ENCODE data around the gene ARHGAP25.

DNA sequence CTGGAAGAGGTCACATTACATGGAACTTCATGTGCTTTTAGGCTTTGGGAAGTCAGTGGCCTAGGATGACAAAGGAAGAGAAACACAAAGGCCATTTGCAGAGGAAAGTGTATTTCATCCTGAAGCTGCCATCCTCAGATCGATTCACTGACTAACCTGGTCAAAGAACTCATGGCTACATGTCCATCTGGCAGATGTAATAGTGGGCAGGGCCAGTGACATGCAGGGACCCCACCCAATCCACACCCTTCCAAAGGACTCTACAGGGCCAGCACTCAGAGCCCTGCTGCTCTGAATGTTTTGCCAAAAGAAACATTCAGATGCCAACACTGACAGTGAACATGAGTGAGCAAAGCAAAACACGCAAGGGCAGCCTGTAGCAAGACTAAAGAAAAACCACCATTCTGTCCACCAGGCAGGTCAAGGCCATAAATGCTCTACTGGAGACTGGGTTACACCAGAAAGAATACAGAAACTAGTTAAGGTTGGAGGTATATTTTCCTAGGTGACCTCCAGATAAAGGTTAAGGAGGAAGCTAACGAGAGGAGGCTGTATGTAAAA is 176.0 kb downstream of the ETAA1 start:
- PRO-cap: no peak

DNA sequence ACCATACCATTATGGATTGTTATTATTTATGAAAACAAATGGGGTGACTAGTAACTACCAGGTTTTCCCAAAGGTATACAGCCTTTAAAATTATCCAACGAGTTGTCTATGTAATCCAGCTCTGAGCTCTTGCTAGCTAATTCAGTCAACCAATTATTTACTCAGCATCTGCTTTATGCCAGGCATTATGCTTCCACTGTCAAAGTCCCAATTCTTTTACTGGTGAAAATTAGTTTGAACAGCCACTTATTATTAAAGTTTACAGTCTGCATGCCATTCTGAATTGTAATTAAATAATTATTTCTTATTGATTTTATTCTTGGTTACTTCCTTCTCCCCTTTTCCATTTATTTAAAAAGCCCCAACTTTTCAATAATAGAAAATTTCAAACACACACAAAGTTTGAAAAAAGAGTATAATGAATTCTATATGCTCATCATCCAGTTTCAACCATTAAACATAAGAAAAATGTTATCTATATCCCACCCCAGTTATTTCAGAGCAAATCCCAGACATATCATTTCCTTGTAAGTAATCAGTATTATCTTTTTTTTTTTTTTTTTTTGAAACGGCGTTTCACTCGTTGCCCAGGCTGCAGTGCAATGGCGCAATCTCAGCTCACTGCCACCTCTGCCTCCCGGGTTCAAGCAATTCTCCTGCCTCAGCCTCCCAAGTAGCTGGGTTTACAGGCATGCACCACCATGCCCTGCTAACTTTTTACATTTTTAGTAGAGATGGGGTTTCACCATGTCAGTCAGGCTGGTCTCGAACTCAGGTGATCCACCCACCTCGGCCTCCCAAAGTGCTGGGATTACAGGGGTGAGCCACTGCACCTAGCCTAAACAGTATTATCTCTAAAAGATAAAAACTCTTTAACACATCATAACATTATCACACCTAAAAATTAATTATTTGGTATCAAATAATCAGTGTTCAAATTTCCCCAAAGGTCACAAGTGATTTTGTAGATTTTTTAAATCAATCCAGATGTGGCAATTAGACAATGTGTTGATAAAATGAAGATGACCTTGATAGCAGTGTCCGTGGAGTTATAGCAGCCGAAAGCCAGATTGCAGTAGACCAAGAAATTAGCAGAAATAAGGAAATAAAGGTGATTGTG is 47.3 kb downstream of the PPP3R1 start:
- PRO-cap: no peak

DNA sequence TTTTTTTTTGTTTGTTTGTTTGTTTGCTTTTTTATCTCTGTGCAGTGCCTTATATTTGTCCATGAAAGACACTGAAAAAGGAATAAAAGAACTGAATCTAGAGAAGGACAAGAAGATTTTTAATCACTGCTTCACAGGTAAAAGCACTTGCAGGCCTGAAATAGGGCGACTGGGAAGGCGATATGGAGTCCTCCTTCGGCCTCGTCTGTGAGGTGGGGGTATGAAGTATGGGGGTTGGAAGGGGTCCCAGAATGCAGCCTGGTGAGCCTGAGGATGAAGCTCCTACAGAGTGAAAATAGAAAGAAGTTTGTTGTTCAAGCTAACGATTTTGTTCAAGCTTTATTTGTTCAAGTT is 17.4 kb downstream of the PLEK start:
- PRO-cap: no peak

- PRO-cap: no peak
These were observed 49.2 kb downstream of the FBXO48 start for GRCh38 chr2:68417905-68418279.

GRCh38 chr2:68420130-68420560 is 46.9 kb downstream of the FBXO48 start:
- PRO-cap: no peak

- PRO-cap: no peak
These were observed 48.6 kb upstream of the PROKR1 start for GRCh38 chr2:68594629-68595426.

DNA sequence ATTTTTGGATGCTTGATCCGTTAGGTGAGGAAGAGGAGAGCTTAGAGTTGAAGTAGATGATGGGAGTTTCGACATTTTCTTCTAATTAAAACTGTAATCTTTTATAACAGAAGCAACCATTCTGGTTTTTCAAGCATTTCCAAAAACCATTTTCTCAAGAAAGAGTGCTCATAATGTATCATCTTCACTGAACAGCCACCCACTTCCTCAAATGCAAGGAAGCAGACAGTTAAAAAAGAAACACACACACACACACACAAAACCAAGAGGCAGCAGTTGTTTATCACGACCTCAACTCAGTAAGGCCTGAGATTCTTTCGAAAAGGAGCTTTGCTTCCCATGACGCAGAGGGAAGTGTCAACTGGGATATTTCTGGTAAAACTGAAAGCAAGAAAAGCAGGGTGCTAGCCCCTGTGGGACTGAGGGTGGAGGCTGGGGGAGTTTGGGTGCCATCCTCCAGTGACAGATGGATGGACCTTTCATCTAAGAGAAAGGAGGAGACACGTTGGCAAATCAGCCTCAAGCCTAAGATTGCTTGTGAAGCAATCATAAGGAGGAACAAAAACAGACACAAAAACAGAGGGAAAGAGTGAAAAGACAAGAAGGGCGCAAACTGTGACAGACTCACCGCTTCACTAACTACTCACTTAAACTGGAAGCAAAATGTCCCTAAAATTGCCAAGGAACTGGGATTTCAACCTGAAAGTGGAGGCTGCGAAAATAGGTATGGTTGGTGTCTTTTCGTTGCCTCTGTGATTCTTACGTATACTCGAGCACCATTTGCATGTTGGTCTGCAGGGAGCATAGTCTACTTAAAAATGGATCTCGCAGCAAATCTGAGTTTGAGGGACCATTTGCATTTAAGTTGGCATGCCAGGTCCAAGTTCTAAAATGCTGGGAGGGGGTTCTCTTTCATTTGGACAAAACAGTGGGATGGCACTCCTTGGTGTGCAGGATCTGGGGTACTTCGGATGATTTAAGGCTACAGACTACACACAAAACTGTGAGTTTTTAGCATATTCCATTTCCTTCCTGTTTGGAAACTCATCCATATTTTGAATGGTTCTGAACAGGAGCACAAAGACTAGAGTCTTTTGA is at the start of gene ARHGAP25:
Gene ARHGAP25 (plus strand): TSS at position 275 of the 1,098 bp plus-strand sequence.
- PRO-cap: bidirectional peak, plus-strand start at position 422 of the sequence, minus-strand start at position 206 of the sequence; unidirectional peak, plus-strand start at position 579 of the sequence; bidirectional peak, plus-strand start at position 841 of the sequence, minus-strand start at position 754 of the sequence

DNA sequence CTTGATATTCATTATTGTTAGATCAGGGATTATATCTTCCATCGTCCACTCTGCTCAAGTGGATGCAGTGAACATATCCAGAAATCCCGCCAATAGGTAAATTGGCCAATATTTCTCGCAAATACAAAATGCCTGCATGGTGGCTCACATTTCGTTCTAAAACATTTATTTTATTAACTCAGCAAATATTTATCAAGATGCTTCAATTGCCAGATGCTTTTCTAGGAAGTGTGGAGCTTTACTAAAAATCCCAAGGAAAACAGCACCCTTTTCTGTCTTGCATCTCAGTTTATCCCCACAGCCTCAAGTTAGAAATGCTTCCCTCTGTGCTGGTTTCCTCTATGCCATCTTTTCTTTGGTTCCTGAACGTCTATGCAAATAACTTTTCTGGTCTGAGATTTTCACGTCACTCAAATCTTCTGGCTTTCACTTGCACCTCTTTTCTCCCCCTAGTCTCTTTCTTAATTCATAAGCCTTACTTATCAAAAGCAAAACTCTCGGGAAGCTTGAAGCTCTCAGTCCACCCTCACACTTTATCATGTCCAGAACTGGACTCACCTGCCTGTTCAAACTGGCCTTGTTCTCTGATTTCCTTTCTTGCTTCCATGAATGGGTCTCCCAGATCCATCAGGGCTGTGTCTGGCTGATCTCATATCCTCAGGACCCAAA is 33.8 kb downstream of the ARHGAP25 start:
- PRO-cap: no peak

DNA sequence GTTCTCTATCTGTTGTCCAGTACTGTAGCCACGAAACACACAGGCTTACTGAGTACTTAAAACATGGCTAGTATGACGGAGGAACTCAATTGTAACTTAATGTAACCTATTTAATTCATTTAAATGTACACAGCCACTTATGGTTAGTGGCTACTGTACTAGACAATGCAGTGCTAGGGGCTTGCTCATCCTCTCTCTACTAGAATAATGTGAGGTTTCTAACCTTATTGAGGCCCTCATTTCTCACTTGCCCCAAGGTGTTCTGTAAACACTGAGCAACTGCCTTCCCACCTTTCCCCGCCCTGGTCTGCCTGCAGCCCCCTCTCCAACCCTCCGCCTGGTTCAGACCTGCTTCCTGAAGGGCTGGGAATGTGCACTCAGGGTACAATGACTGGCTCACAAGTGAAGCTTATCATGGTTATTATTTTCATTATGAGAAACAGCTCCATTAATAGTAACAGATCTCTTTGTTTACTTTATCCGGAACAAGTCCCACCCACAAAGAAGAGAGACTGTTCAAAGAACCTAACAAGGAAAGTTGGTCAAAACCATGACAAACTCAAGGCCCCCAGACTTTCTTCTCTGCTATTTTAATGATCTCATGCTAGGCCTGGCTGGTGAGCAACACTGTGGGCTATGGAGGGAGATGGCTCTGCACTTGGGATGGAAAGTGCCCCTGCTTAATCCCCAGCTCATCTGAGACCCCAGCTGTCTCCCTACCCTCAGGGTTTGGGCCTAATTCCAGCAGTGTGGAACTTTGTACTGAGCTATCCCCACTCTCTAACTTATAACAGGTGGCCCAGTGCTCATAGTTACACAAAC is 36.6 kb downstream of the ARHGAP25 start:
- PRO-cap: no peak

- PRO-cap: no peak
These were observed 55.0 kb downstream of the ARHGAP25 start for GRCh38 chr2:68789576-68789997.

DNA sequence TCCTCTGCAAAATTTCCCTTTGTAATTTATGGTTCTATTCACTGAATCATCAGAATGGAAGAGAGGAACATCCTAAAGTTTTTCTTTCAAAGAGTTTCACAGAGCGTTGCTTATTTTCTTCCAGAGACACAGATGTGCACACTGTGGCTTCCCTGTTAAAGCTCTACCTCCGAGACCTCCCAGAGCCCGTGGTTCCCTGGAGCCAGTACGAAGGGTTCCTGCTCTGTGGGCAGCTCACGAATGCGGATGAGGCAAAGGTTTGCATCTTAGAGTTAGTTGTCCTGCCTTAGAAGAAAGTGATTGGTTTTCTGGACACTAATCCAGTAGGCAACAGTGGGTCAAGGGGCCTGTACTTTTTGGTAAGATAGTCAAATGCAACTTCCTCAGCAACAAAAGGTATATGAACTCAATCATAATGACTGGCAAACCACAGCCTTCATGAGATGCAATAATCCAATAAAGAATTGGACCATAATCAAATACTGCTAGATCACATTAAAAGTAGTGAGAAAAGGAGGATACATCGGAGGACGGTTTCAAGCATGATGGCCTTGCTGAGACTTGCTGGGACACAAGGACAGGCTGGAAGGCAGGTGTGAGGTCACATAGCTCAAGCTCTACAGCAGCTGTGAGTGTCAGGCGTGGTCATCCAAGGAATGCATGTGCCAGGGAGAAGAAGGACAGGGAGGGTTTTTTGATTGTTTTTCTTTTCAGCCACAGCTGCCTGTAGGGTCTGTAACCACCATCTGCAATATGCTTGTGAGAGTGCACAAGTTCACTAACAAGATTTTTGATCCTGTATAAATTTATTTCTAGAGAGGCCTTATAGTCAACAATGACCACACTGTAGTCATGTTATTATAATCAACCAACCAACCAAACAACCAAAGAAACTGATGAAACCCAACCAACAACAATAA is 57.8 kb downstream of the BMP10 start:
- PRO-cap: no peak

GRCh38 chr2:68907967-68908853 is 37.0 kb upstream of the BMP10 start:
- PRO-cap: no peak

- PRO-cap: bidirectional peak, plus-strand start at chr2:69082755, minus-strand start at chr2:69082676
These were observed 69.6 kb downstream of the ANTXR1 start for GRCh38 chr2:69082474-69083107.

GRCh38 chr2:69177079-69177763 is 164.2 kb downstream of the ANTXR1 start:
- PRO-cap: bidirectional peak, plus-strand start at chr2:69177678, minus-strand start at chr2:69177550

DNA sequence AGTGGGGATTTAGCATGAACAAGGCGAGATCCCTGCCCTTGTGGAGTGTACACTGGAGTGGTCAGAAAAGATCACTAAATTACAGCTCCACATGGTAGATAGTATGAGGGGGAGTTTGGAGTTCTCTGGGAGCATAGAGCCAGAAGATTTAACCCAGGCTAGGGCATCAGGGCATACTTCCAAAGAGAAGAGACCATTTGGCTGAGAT is 182.1 kb downstream of the GFPT1 start:
- PRO-cap: no peak

DNA sequence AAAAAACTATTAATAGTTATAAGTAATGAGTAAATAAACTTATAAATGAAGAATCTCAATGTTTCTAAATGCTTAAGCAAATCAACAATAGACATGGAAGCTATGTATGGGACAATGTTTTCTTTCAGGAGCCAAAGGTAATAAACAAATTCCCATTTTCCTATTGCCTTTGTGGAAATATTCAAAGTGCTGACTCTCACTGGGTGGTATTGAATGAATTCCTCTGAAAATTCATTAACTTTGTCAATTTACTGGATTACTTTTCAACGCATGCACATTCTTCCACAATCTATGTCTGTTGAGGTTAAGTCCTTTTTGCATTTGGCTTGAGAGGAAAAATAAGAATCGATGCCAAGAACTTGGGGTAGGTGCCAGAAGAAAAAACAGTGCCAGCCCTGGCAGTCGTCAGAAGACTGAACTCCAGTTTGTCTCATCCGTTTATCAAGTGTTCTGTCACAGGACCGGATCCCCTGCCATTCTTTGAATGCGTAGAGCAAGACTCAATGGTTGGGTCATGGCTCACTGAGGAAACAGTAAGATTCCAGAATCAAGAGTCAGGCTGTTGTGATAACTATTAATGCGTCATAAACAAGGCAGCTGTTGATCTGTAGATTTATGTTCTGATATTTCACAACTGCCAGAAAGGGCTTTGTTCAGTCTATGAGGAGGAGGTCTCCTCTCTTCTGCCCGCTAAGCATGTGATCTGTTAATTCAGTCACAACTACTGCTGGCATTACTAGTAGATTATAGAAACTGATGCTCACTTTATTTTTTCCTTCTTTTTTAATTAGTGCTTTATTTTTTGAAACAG is 133.2 kb downstream of the GFPT1 start:
- PRO-cap: no peak

GRCh38 chr2:69322558-69323297 is 64.3 kb downstream of the GFPT1 start:
- PRO-cap: no peak

DNA sequence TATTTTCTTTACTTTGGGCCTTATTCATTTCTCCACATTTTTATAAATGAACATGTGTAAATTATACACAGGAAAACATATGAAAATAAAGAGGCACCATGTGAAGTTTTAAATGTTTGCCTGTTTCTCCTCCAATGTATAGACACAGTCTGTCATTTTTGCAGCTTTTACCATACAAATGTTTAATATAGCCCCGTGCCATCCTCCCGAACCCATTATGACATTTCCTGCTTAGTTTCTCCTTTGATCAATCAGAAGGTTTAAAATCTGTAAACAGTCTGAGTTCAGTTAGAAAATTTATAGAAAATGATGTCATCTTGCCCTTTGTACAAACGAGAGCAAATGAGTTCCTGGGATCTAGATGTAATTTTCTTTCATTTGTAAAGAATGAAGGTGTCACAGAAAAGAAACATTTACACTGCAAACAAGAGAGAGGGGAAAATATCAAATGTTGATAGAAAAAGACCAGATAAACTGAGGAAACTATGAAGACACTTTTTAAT is 62.7 kb upstream of the NFU1 start:
- PRO-cap: no peak

DNA sequence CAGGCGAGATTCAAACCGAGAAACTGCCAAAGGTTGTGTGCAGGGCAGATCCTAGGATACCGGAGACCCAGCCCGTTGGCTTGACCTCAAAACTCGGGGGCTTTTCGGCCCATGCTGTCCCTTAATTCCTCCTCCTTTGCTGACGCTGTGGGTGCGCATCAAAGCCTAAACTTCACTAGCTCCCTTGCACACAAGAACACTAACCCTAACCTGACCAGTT is 938 bp upstream of the AAK1 start:
- PRO-cap: bidirectional peak, plus-strand start at position 132 of the sequence, minus-strand start at position 95 of the sequence

DNA sequence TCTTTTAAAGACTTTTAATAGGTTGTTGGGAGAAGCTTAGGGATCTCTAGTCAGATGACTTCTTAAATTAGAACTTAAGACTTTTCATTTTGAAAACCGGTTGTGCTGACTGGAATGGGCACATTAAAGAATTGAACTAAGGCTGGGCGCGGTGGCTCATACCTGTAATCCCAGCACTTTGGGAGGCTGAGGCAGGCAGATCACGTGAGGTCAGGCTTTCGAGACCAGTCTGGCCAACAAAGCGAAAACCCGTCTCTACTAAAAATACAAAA is 8.8 kb upstream of the AAK1 start:
- PRO-cap: no peak

All from left lung (tissue), 1 donor.